HT-29 (cell line): ENCODE measurements around the gene CHAC2.

DNA sequence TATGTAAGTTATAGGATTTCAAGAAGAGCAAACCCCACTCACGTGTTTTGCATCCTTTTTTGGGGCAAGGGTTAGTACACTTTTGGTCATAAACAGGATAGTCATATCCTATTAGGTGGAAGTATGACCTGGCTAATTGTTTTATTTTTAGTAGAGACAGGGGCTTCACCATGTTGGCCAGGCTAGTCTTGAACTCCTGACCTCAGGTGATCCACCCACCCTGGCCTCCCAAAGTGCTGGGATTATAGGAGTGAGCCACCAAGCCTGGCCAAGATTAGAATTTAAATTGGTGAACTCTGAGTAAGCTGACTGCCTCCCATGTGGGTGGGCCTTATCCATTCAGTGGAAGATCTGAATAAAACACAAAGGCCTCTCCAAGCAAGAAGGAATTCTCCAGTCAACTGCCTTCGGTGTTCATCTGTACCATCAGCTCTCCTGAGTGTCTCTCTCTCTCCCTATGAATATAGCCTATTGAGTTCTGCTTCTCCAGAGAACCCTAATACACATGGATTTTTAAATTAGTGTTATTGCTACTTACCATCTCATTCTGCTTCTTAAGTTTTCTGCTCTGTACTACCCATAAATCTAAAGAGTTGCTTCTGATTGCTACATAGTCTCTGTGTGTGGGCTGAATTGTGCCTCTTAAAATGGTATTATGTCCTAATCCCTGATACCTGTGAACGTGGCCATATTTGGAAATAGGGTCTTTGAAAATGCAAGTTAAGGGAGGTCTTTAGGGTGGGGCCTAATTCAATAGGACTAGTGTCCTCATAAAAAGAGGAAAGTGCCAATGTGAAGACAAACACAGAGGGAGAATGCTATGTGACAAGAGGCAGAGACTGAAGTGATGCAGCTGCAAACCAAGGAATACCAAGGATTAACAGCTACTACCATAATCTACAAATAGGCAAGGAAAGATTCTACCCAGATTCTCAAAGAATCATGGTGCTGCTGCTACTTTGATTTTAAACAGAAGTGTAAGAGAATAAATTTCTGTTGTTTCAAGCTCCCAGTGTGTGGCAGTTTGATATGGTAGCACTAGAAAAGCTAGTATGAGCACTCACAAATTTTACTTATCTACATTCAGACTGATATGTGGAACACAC lies 36.2 kb downstream of the FBXO11 start:
- RAMPAGE, long total RNA, result no peak

- RAMPAGE, long total RNA, result no peak
Measured at GRCh38 chr2:47871262-47872038, 34.8 kb downstream of the FBXO11 start.

DNA sequence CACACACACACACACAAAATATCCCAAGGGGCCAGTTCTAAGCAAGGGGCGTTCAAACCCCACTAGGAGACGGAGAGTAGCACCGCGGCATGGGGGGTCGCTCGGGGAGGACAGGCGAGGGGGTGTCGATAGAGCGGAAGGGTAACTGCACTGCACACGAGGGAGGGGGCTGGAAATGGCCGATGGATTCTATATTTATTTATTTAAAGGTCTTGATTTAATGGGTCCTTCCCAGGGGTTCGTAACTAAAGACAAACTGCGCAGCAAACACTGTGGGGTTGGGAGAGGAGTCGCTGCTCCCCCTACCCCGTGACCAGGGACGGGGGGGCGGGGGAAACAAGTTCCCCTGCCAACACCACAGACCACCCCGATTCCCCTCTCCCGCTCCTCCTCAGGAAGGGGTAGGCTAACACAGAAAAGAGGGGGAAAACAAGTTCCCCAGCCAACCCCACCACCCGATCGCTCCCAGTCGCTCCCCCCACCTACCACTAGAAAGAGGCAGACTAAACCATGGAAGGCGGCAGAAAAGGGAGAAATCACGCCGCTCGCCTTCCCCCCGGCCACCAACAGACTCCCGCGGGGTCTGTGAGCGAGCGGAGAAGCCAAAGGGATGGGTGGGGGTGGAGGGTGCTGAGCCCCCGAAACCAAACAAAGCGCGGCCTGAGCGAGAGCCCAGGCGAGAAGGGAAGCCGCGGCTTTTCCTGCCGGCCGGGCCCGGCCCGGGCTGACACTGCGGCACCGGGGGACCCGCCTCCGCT lies 1.5 kb downstream of the FBXO11 start:
- RAMPAGE, long total RNA, result no peak

- RAMPAGE, long total RNA, result no peak
Measured at GRCh38 chr2:48313409-48313946, 1.0 kb upstream of the FOXN2 start.

DNA sequence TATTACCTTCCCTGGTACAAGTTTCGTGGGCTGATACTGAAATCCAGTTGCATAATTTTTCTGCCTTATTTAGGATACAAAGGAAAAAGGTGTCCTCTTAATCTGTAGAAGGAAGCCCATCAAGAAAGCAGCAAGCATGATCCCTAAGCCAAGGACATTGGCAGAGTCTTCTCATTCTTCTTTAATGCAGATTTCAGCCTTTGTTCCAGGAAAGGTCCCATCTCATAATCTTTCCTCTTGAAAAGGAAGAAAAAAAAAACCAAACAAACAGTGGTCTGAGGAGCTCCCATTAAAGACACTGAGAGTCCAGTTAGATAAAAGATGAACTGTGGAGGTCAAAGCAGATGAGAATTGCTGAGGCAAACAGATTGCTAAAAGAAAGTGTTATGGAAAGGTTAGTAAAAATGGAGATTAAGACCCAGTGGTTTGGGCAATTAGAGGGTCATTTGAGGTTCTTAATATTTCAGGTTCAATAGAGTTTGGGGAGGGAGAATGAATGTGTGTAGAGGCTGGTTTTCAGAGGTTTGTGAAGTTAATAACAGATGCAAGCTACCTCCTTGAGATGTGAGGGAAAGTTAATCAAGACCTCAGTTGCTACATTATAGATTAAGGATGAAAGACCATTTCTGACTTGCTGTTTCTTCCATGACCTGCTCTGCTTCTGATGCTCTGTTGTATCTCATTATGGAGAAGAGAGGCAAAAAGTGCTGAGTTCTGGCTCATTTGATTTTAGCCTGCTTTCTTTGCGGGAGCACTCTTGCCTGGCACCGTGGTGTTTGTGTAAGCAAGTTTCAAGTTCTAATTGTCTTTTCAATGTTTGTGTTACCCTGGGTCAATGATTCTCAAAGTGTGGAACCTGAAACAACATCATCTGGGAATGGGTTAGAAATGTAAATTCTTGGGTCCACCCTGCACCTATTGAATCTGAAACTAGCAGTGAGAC lies 3.5 kb downstream of the PPP1R21 start:
- RAMPAGE, long total RNA, result no peak

DNA sequence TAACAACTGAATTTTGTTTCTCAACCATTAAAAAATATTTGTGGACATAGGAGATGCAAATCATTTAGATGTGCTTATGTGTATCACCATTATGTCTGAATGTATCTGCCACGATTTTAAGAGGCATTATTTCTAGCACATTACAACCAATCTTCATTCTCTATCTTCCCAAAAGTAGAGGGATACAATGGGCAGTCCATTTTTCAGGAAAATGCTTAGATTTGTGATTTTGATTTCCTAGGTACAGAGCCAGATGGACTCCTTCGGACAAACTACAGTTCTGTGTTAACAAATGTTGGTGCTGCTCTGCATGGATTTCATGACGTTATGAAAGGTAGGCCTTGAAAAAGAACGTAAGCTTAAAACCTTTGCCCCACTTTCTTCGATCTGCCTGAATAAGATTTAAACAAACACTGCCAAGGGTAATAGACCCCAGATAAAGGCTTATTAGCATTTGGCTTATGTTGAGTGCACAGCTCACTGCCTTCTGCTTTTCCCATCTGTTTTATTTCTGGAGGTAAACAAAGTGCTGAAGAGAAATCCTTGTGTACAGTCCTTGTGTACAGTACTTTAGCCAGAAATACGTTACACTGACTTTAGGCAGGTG lies 39.2 kb downstream of the PPP1R21 start:
- RAMPAGE, long total RNA, result no peak

DNA sequence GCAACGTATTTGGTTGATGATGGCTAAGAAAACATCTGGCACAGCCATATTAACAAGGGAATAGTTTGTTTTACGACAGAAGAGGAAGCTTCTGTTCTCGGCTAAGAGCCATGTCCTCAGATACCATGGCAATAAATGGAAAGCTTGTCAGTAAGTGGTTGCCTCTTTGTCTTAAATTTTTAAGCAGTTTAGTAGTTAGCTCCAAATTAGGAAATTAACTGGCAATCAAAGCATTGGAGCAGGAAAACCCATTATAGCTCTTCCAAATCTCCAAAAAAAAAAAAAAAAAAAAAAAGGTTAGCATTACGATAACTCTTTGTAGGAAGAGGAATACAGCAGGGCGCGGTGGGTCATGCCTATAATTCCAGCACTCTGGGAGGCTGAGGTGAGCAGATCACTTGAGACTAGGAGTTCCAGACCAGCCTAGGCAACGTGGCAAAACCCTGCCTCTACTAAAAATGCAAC lies 4.5 kb upstream of the STON1 start:
- RAMPAGE, long total RNA, result no peak

GRCh38 chr2:48585719-48586151 lies 31.9 kb upstream of the GTF2A1L start:
- RAMPAGE, long total RNA, result no peak

- RAMPAGE, long total RNA, result no peak
Measured at GRCh38 chr2:51990625-51991093, 958.7 kb upstream of the NRXN1 start.

- RAMPAGE, long total RNA, result no peak
Measured at GRCh38 chr2:53549686-53549943, 218.0 kb upstream of the CHAC2 start.

GRCh38 chr2:53767714-53768575 lies at the start of gene CHAC2:
CHAC2 (plus strand) TSS chr2:53767804.
- RAMPAGE, long total RNA, result start-site peak on the plus strand at chr2:53767804-53767834, 62 and 23 reads in 2 replicates

DNA sequence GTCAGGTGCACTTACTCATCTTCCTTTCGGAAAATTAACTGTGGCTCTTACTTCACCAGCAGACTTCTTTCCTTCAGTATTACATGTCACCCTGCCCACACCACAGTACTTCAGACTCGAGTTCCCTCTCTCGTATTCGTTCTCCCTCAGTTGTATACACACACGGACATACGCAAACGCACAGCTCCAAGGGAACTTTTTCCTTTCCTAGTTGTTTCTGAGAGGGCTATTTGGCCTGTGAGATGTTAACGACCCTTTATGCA lies 761 bp downstream of the ERLEC1 start:
- RAMPAGE, long total RNA, result no peak

GRCh38 chr2:53787937-53788153 lies 1.0 kb downstream of the ERLEC1 start:
- RAMPAGE, long total RNA, result no peak

GRCh38 chr2:53903112-53904226 lies 43.7 kb upstream of the GPR75 start:
- RAMPAGE, long total RNA, result no peak

GRCh38 chr2:54207617-54208496 lies 48.2 kb downstream of the TSPYL6 start:
- RAMPAGE, long total RNA, result no peak

DNA sequence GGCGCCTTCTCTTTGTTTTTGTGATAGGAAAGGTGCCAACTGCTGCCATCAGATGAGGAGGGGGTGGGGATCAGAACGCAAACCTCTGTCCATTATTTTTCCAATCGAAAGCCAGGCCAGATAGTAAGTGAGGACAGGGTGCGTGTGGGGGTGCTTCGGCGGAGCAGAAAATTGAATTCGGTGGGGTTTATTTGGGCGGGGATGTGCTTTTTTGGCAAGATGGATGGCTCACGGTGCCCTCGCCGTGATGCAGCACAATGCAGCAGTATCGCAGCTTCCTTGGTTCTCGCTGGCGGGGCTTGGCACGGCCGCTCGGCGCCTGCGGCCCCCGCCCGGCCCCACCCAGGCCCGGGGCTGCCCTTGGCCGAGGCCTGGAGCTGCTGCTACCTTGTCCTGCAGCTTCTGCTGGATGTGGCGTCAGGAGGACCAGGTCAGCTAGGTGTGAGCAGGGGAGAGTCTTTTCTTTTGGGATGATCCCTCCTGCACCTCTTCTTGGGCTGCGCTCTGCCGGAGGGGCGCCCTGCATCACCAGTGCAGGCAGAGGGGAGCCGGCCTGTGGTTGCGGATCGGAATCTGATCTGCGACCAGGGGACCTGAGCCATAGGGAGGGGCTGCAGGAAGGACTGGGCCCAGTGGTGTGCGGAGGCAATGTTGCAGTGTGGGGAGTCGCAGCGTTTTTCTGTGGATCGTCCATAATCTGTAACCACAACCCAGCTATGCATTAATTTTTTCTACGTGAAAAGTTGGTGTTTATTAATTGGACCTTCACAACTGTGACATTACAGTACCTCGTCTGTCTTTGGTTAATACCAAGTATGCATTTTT lies 1.4 kb downstream of the SPTBN1 start:
- RAMPAGE, long total RNA, result no peak

DNA sequence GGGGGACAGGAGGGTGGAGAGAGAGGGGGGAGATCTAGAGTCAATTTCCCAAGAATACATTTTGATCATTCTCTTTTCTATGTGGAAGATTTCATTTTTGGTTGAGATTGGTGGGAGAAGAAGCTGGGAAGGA lies 101.1 kb downstream of the SPTBN1 start:
- RAMPAGE, long total RNA, result no peak

GRCh38 chr2:54573241-54573652 lies 117.1 kb downstream of the SPTBN1 start:
- RAMPAGE, long total RNA, result no peak

- RAMPAGE, long total RNA, result no peak
Measured at GRCh38 chr2:54603041-54604005, 120.1 kb upstream of the EML6 start.

DNA sequence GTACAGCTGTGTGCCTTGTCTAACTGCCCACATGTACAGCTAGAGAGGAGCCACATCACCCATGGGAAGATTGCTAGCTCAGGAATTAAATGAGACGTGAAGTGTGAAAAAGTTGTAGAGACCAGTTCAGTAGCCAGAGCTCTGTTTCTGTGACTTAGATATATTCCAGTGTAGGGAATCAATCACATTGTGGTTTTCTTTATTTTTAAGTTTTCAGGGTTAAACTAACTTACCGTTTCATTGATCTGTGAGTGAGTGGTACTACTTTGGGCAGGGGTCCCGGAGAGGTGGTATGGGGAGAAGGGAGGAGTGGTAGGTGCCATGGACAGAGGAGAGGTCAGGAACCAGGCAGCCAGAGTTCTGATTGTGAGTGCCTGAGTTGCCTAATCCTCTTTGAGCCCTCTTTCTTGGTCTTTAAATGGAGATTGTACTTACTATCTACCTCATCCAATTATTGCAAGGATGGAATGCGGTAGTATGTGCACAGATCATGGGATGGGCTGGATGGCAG lies 97.1 kb upstream of the EML6 start:
- RAMPAGE, long total RNA, result no peak